Cardiac muscle cell (in vitro differentiated cells and primary cell): ENCODE data around the gene ASB10.

DNA sequence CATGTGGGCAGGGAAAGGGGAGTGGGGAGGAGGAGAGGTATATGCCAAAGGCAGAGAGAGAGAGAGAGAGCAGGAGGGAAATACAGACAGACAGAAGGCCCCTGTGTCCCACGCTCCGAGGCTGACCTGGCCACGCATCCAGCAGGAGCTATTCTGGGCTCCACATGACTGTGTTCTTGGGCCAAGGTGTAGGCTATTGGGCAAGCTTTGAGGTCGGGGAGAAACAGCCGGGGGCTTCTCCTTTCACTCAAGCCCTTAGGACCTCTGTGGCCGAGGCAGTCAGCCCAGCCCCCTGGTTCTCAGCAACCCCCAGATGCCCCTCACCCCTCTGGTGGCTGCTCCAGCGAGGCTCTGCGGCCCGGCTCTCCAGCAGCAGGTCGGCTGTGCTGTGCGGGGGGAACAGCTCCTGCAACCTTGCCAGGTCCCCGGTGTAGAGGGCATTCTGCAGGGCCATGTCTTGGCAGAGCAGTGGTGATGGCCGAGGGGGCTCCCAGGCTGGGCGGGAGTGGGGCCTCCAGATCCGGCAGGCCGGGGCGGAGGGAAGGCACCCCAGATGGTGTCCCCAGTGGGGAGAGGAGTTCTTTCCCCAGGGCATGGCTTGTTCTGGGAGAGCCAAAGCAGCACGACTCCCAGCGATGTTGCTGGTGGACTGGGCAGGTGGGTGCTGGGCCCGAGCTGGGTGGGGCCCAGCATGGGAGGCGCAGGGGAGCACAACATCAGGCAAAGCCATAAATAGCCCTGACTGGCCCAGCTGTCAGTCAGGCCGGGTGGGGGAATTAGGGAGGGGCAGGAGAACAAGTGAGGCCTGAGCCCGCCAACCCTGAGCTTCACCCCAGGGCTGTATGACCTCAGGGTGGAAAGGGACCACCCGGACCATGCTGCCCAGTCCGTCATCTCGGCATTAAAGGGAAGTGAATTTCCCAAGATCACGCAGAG lies at the start of gene ASB10:
Gene ASB10, minus strand, starts transcription at position 123 of the 936 bp plus-strand sequence.
- RAMPAGE, long total RNA: no peak
- RRBS: 70% methylated on average over 8 of the region's 27 CpGs

GRCh38 chr7:151206615-151207354 lies 1.5 kb upstream of the IQCA1L start:
- RAMPAGE, long total RNA: no peak
- RRBS: no CpG with 5 or more reads among the region's 12 CpGs

DNA sequence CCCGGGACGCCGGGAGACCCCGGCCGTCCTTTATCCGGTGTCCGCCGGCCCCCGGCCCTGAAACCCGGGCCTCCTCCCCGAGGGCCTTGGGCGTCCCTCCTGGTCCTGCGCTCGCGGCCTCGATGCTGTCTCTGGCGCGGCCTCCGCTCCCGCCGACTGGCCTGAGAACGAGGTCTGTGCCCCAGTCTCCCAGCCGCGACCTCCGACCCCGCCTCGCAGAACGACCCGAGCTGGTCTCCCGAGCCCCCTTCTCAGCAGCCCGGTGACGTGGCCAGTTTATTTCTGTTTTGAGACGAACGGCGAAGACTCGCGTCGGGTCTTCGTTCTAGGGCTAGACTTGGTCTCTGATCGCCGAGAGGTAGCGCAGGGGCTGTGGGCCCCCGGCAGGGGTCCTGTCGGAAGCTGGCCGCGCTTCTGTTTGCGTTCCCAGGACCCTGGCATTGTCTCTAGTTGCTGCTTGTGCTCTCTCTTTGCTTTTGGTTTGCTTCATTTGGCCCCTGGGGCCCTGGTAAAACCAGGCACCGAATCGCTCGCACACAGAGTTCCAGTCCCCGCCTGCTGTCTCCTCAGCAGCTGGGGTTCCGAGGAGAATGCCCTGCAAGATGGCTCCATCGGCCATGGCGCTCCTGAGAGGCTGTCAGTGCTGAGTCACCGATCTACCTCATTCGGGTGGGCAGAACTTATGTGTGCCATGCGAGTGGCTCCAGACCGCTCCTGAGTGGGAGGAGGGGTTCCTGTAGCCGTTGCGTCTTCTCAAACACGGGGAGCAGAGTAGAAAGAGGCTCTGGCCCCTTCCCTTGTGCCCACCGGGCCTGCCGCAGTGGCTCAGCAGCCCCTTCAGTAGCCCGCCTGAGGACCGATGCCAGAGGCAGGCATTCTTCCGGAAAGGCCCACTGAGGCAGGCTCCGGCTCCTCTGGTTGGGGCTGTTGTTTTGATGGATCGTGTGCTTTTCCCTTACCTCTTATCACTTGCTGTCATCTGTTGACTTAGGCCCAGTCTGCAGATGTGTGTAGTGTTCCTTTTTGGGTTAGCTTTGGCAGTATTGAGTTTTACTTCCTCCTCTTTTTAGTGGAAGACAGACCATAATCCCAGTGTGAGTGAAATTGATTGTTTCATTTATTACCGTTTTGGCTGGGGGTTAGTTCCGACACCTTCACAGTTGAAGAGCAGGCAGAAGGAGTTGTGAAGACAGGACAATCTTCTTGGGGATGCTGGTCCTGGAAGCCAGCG lies 775 bp downstream of the CHPF2 start:
- RAMPAGE, long total RNA: no peak
- RRBS: 9% methylated on average over 12 of the region's 71 CpGs

DNA sequence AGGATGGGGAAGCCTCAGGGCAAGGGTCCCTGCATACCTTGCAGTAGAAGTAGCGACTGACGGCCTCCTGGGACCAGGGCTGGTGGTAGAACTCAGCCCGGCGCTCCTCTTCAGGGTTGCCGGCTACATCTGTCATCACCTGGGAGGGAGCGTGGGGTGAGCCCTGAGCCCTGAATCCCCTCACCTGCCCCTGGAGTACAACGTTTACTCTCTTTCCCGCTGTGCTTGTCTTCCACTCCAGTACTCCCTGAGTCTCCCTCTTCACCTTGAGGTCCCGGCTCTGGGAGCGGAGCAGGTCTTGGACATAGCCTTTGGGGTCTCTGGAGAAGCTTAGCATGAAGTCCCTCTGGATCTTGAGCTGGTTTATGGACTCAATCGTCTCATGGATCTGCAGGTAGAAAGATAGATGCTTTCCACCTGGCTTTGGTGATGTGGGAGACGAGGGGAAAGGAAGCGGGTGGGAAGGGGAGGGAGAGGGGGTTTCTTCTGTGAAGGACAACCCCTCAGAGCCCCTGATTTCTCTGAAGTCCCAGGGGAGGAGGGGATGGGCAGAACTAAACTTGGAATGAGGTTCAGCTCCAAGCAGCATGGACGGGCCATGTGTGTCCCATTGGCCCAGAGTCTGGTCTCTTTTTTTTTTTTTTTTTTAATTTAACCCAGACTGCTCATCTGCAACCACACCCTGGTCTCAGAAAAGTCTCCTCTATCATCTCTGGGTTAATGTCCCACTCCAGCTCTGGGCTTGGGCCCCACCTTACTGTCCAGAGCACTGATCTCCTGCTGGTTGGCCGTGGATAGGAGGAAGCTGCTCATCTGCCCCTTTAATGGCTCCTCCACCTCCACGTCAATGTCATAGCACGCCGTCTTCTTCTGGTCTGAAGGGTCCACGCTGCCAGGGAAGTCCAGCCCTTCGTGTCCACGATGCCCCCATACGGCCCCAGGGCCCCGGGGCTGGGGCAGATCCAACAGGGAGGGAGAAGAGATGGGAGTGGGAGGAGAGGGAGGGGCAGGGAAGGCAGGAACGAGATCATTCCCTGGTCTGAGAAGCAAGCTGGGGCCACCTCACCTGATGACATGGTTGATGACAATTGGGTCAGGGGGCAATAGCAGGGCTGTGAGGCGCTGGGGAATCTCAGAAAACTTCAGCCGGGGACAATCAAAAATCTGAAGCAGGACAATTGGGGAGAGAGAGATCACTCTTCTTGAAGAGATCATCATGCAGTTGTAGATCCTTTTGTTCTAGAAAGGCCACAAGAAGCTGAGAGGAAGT lies 7.5 kb downstream of the CHPF2 start:
- RAMPAGE, long total RNA: no peak
- RRBS: no CpG with 5 or more reads among the region's 26 CpGs

GRCh38 chr7:151241183-151241858 lies 7.2 kb downstream of the SMARCD3 start:
- RAMPAGE, long total RNA: no peak
- RRBS: no CpG with 5 or more reads among the region's 8 CpGs

DNA sequence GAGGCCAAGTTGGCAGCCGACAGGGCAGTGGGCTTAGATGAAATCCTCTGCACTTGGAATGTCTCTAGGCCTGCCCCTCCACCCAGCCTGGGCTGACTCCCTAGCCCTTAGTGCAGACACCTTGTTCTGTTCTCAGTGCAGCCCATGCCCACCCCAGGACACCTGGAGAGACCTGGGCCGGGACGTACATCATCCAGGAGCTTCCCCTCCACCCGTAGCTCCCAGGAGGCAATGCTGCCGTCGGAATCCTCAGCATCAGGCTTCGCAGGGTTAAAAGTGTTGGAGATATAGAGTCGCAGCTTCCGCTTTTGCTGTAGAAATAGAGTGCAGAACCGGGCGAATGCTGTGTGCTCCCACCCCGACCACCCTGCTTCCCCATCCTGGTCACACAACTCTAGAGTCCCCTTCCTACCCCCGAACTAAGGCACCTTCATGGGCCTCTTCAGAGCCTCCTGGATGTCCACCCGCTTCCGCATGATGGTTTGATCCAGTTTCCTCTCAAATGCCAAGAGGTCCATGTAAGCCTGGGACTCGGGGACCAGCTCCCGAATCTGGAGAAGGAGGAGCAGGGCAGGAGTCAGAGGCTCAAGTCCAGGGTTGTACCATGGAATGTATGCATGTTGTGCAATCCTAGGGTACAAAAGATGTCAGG lies 6.1 kb downstream of the SMARCD3 start:
- RAMPAGE, long total RNA: no peak
- RRBS: no CpG with 5 or more reads among the region's 17 CpGs

- RAMPAGE, long total RNA: no peak
- RRBS: no CpG with 5 or more reads among the region's 11 CpGs
These were observed 1.3 kb downstream of the SMARCD3 start for GRCh38 chr7:151246942-151247892.

DNA sequence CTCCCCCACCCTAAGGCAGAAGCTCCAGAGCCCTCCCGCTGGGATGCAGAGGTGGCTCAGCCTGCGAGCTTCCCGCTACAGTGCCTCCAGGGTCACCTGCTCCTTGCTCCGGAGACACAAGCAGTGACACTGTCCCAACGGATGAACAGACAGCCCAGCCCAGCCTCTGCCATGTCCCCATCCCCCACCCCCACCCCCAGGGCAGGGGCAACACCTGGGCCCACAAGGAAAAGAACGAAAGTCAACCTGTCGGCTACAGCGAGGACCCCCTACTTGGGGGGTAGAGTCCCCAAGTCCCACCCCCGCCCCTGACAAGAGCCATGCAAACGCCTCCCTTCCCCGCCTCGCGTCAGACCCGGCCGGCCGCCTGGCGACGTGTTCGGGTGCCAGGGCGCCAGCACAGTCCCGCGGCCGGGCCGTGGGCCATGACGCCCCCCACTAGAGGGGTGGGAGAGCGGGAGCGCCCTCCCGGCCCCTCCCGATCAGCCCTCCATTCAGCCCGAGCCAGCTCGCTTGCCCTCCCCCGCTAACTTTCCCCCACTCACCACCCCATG lies 477 bp downstream of the SMARCD3 start:
- RAMPAGE, long total RNA: no peak
- RRBS: 1% methylated on average over 6 of the region's 32 CpGs

- RAMPAGE, long total RNA: no peak
- RRBS: 2% methylated on average over 14 of the region's 34 CpGs
These were observed 38.2 kb upstream of the NUB1 start for GRCh38 chr7:151303342-151303827.

- RAMPAGE, long total RNA: no peak
- RRBS: no CpG with 5 or more reads among the region's 7 CpGs
These were observed 14.1 kb downstream of the CRYGN start for GRCh38 chr7:151425683-151426304.

- RAMPAGE, long total RNA: no peak
- RRBS: no CpG with 5 or more reads among the region's 4 CpGs
These were observed 1.5 kb upstream of the CRYGN start for GRCh38 chr7:151441387-151441942.

- RAMPAGE, long total RNA: no peak
- RRBS: 5% methylated on average over 4 of the region's 29 CpGs
These were observed 1.5 kb downstream of the RHEB start for GRCh38 chr7:151518000-151518731.

GRCh38 chr7:151558392-151558897 lies 38.8 kb upstream of the RHEB start:
- RAMPAGE, long total RNA: no peak
- RRBS: 43% methylated on average over 2 of the region's 13 CpGs

DNA sequence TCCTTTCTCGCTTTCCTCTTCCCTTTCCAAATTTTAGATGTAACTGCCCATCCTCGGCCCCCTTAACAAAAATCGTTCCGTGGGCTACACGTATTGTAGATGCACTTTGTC lies 112.8 kb upstream of the RHEB start:
- RAMPAGE, long total RNA: no peak
- RRBS: no CpG with 5 or more reads among the region's 5 CpGs

DNA sequence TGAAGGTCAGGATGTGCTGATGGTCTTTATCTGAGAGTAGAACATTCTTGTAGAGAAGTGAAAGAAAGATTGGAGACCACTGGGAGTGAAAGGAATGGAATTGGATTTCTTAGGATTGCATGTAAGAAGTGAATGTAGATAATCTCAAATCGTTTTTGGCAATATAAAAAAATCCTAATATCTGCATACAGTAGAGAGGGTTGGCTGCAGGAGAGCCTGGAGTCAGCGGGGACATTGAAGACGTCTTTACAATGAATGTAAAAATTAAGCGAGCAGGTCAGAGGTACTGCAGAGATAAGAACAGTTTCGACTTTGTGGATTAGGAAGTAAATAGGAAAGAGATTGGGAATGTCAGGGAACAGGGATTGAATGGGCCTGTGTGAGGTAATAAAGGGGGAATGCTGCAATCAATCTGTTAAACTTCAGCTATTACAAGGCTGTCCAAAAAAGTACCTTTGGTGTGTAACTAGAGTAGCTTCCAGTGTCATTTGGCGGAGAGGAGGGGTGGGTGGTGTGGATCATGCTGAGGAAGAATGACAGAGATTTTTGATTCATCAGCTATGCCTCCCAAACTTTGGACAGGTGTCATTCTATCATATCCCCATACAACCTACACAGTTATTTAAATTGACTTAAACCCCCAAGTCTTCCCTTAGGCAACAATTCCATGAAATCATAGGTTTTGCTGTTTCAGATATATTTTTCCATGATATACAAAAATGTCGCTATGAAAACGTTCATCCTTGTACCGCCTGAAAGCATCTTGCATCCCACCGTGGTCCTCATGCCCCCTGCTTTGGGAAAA lies 128.1 kb upstream of the RHEB start:
- RAMPAGE, long total RNA: no peak
- RRBS: no CpG with 5 or more reads among the region's 10 CpGs

DNA sequence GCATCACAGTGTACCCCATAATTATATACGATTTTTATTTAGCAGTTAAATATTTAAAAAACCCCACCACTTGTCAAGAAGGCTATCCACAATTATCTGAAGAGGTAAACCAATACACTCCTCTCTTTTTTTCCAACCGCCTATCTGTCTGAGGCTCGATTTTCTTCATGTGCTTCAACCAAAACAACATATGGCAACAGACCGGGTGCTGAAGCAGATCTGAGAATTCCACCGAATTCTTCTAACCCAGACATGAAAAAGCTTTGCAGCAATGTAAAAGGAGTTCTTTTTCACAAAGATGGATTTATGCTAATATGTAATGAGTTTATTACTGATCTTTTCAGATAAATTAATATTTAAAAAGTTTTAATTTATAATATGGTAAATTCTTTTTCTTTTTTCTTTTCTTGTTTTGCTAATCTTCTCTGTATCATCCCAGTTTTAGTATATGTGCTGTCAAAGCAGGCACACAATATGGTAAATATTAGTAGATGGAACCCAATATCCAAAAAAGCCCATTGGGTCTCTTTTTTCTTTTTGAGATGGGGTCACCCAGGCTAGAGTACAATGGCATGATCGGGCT lies 132.5 kb upstream of the RHEB start:
- RAMPAGE, long total RNA: no peak
- RRBS: no CpG with 5 or more reads among the region's 6 CpGs

GRCh38 chr7:151748730-151749100 lies 128.2 kb downstream of the PRKAG2 start:
- RAMPAGE, long total RNA: no peak
- RRBS: no CpG with 5 or more reads among the region's 14 CpGs

GRCh38 chr7:151796198-151796917 lies 80.6 kb downstream of the PRKAG2 start:
- RAMPAGE, long total RNA: no peak
- RRBS: 70% methylated on average over 4 of the region's 25 CpGs

- RAMPAGE, long total RNA: no peak
- RRBS: no CpG with 5 or more reads among the region's 17 CpGs
These were observed 29.7 kb downstream of the PRKAG2 start for GRCh38 chr7:151847030-151847710.

- RAMPAGE, long total RNA: no peak
- RRBS: no CpG with 5 or more reads among the region's 34 CpGs
These were observed 17.5 kb downstream of the PRKAG2 start for GRCh38 chr7:151859030-151860173.